Foreskin fibroblast (primary cell): ENCODE measurements around a stretch of chrX.

GRCh38 chrX:2610829-2611082 lies 80.3 kb upstream of the CD99 start:
- RRBS: no CpG with 5 or more reads among the region's 4 CpGs

DNA sequence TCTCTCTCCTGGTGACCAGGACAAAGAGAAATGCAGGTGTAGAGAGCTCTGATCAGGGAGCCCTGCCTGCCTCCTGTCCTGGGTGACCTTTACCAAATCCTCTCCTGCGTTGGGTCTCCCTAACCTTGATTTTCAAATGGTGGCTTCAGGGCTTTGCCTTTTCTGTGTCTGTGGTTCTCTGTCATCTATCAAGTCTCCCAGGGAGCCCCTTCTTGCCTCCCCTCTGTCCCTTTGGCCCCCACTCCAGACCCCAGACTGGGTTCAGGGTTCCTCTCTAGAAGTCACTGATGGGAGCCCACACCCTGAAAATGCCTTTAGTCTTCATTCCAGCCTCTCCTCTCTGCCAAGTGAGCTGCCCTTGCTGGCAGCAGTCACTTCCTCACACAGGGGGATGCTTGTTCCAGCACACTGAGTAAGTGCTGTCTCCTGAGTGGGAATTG lies 40.5 kb upstream of the CD99 start:
- RRBS: no CpG with 5 or more reads among the region's 1 CpG

GRCh38 chrX:2743615-2744007 lies 8.2 kb upstream of the XG start:
- RRBS: no CpG with 5 or more reads among the region's 12 CpGs

GRCh38 chrX:2780357-2781591 lies 28.9 kb downstream of the XG start:
- RRBS: 69% methylated on average over 1 of the region's 15 CpGs

GRCh38 chrX:2823692-2824453 lies 4.9 kb upstream of the GYG2 start:
- RRBS: 69% methylated on average over 2 of the region's 15 CpGs

DNA sequence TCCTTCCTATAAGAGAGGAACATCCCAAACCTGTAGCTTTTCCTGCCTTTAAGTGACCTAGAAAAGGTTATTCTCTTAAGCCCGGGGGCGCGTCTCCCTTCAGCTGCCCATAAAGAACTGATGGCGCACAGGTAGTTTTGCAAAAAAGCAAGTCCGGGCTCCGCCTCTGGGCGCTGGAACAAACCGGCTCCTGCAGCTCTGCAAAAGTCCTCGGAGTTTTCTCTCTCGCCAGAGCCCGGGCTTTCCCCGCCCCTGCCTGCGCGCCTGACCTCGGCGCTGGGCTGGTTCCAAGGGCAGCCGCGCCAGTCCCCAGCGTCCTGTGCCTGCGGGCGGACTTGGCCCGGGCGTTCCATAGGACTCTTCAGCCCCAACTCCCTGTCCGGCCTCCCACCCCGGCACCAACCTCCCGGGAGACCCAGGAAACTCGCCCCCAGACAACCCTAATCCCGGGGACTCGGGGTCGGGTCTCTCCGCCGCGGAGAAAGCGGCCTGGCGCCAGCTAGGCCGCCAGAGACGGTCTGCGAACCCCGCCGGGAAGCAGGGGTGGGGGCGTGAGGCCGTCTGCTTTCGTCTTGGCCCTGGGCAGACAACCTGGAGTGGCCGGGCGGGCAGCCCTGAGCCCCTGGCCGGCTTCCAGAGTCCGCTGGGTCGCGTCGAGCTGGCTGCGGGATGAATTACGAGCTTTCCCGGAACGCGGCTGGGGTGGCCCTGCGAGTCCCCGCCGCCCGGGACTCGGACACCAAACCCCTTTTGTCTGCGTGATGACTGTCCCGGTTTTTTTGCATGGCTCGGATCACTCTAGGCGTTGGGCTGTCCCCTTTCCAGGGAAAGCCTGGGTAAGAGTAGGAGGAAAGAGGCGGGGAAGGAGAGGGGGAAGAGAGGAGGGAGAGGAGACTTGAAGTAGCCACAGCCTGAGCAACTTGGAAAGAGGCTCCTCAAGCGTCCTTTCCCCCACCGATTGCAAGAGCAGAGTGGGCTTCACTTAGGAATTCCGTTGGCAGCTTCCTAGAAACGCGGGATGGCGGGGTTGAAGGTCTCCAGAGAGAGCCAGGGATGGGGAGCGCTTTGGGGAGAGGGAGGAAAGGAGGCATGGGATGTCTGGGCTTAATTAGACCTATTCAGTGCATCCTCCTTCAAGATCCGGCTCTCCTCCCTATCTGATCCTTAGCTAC lies 907 bp downstream of the MXRA5 start:
- RRBS: 2% methylated on average over 41 of the region's 73 CpGs

DNA sequence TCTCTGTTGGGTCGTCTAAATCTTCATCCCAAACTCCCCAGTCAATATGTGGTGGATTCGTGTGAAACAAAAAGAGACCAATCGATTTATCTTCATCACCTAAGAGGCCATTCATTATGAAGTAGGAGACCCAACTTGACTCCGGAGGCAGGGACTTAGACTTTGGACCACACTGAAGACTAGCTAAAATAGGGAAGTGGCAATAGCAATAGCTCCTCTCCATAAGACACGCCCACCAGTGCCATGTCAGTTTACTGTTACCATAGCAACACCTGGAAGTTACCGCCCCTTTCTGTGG lies 163.4 kb downstream of the PRKX start:
- RRBS: no CpG with 5 or more reads among the region's 6 CpGs

DNA sequence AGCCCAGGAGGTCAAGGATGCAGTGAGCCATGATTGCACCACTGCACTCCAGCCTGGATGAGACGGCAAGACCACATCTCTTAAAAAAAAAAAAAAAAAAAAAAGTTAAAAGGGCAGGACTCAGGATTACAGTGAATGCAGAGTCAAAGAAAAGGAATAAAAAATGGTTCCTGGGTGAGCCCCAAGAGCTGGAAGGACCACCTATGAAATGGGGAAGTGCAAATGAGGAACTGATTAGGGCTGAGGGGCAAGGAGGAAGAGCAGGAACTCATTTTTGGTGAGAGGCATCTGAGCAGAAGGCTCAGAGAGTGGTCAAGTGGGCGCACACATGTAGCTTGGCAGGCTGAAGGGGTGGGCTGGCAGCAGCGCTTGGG lies 49.9 kb downstream of the PRKX start:
- RRBS: no CpG with 5 or more reads among the region's 3 CpGs

GRCh38 chrX:3822862-3823427 lies 109.5 kb upstream of the PRKX start:
- RRBS: no CpG with 5 or more reads among the region's 6 CpGs

DNA sequence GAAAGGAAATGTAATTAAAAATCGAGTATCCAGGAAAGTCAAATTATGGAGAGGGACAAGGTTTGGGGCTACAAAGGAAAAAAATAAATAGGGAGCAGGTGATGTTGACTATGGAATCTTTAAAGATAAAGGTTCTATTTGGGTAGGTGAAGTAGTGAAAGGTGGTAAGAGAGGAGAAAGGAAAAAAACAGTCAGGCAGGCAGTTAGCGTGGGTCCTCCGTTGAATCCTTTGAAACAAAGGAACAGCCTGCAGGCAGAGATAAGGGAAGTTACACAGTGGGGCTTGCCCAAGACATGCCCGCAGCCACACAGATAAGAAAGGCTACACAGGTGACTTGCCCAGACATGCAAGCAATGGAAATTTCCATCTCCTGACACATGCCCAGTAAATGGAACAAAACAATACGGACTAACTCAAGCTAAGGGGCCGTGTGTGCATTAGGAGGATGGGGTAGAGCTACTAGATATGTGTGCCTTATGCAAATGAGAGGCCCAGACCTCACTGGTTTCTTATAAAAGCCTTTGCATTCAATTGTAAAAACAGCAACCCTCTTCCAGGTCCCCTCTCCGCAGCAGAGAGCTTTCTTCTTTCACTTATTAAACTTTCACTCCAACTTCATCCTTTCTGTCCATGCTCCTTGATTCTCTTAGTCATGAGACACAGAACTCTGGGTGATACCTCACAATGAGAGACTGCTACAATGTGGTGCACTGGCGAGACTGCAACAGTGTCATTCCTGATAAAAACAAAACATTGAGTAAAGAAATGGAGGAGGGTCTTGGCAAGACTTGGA lies 997.2 kb upstream of the PRKX start:
- RRBS: no CpG with 5 or more reads among the region's 8 CpGs

DNA sequence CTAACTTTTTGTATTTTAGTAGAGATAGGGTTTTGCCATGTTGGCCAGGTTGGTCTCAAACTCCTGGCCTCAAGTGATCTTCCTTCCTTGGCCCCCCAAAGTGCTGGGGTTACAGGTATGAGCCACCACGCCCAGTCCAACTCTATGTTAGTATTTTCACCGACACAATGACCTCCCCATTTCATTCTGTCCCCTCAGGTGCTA lies 146.0 kb downstream of the VCX3A start:
- RRBS: no CpG with 5 or more reads among the region's 2 CpGs

- RRBS: no CpG with 5 or more reads among the region's 6 CpGs
Observed at GRCh38 chrX:7892154-7892367, 35.2 kb downstream of the PNPLA4 start.

- RRBS: no CpG with 5 or more reads among the region's 5 CpGs
Observed at GRCh38 chrX:7925843-7926201, 1.4 kb downstream of the PNPLA4 start.

GRCh38 chrX:8465214-8465732 lies 643 bp downstream of the VCX3B start:
- RRBS: no CpG with 5 or more reads among the region's 27 CpGs

- RRBS: no CpG with 5 or more reads among the region's 3 CpGs
Observed at GRCh38 chrX:8681390-8681659, 50.6 kb downstream of the ANOS1 start.

GRCh38 chrX:8977261-8977680 lies 56.7 kb downstream of the FAM9B start:
- RRBS: no CpG with 5 or more reads among the region's 2 CpGs

DNA sequence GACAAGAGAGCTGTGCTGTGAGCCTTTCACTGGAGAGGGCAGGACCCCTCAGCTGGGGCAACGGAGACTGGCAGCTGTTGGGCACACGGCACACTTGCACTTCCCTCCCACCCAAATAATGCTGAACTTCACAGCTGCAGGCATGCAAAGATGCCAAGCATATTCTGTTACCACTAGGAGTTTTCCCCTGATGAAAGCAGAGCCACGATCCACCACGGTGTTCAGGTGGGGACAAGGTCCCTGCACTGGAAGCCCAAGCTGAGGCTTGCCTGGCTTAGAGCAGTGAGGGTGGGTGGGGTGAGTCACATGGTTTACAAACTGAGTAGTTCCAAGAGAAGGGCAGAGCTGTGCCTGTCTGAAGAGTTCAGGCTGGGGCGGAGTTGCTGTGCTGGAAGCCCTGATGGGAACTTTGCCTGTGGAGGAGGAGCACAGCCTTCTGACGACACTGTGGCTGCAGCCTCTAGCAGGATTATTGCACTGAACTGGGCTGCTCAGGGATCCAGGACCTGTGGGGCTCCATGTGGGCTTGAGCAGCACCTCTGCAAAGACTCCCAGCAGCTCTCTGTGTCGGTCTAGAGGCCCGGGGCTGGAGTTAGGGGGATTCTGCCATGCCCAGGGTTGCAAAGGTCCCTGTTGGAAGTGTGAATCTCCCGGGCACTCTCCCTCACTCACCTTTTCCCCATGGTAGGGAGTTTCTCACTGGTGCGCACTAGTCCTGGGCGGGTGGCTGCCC lies 45.4 kb downstream of the FAM9B start:
- RRBS: 93% methylated on average over 2 of the region's 11 CpGs

DNA sequence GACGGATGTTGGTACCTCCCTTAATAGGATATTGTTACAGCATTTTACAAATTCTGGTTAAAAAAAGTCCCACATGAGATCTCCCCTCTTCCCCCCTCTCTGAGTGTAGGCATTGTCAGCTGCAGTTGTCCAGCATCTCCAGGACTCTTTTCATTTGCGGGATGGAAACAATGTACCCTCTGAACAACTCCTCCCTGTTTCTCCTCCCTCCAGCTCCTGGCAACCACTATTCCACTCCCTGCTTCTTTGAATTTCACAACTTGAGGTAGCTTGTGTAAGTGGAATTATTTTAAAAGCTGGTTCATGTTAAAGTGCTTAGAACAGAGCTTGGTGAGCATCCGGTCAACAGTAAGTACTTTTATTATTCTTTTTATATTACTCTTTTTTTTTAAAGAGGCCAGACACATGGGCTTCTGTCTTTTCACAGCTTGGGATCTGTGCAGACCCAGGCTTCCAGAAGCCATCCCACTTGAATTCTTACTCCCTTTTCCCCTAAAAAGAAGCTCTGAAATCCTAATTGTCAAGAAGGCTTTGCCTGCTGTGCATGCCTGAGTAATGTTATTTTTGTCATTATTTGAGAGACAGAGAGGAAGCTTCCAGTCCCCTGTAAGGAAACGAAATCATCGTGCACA lies 69.9 kb downstream of the TBL1X start:
- RRBS: no CpG with 5 or more reads among the region's 5 CpGs

DNA sequence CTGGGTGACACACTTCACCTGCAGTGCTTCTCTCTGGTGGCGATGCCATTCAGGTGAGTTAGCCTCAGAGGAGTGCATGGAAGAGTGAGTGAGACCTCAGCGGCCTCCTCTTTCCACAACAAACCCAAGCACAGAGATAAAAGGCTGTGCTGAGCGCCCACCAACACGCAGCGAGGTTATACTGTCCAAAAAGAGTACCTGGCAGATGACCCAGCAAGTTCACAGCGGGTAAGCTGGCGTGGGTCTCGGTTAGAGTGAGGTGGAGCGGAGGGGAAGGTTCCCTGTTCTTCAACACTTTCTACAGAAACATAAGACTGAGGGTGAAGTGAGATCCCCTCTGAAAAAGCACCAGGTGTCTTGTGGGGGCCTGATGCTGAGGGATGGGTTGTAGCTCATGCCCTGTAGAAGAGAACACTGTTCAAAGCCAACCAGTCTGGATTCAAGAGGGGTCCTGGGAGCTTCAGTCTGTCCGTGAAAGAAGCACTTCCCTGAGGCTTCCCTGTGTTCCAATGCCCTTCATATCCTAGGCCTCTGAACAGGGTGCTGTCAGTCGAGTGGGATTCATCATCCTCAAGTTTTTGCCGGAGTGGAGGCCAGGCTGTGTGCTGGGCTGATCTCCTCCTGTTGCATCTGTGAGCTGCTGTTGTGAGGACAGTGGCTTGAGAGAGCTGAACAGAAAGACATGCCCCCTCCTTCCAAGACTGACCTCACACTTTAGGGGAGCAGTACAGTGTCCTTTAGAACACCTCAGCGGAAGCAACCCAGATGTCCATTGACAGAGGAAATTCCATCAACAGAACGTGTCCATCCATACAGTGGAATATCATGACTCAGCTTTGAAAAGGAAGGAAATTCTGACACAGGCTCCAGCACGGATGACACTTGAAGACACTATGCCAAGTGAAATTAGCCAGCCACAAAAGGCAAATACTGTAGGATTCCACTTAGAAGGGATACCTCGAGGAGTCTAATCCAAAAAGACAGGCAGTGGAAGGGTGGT lies 103.8 kb downstream of the GPR143 start:
- RRBS: no CpG with 5 or more reads among the region's 16 CpGs

GRCh38 chrX:9687846-9688338 lies 77.8 kb downstream of the GPR143 start:
- RRBS: no CpG with 5 or more reads among the region's 30 CpGs